WTC11 (cell line): ENCODE measurements around the genes NCR3LG1 and MRGPRX2.

DNA sequence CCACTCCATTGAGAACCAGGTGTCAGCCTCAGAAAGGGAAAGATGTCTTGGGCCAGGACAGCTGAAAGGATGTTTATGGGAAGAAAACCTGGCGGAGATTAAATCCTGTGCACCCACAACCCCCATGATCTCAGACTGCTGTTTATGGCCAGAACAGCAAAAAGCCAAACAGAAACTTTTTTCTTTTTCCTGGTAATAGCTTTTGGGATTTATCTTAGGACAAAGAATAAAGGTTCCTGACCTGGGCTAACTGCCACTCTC lies 612.4 kb downstream of the INSC start:
- PRO-cap: no peak

DNA sequence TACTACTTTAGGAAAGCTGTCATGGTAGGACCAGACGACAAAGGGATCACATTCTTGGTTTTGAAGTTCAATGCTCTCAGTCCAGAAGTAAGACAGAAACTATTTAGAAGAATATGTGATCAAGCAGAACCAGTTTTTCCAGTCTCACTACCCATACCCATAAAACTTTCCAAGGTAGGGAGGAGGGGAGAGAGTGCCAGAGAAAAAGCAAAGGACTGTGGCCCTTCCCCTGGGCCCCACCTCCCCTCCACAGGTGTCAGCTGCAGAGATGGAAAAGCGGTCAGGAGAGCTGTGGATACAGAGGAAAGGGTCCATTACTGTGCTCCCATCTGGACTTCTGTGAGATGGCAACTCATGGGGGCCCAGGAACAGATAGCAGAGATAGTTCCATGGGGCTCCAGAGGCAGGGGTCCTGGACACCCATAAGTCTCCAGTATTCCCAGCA lies 587.1 kb downstream of the SOX6 start:
- PRO-cap: no peak

DNA sequence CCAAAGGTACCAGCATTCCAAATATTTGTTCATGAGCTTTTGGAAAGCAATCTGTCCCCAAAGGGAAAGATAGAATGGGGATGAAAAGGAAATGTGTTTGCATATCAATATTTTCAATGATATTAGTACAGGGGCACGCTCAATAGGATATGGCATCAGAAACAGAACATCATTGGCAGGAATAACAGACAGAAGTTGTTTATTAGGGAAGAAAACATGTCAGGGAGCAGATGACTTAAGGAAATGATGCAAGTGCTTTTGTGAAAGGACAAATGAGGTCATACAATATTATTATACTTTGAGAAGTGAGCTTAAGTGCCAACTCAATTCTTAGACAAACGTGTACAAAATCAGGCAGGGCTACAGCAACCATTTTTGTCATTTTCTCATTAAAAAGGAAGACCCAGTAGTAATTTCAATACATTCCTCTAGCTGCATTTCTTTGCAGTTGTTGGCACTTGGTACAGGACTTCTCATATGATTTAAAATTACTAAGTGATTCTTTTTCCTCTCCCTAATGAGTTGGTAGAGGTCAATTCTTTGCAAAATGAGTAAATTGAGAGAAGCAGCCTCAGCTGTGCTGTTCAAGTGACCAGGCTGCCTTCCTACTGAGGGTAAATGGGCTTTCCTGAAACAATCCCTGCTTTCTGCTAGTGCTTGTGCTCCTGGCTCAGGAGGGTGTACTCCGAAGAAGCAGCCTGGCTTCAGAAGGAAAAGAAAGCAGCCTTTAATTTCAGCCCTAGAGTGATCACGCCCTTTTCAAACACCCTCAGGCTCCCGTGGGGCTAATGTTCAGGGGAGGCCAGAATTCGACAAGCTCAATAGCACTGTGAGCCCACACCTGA lies 388.2 kb downstream of the SOX6 start:
- PRO-cap: no peak

DNA sequence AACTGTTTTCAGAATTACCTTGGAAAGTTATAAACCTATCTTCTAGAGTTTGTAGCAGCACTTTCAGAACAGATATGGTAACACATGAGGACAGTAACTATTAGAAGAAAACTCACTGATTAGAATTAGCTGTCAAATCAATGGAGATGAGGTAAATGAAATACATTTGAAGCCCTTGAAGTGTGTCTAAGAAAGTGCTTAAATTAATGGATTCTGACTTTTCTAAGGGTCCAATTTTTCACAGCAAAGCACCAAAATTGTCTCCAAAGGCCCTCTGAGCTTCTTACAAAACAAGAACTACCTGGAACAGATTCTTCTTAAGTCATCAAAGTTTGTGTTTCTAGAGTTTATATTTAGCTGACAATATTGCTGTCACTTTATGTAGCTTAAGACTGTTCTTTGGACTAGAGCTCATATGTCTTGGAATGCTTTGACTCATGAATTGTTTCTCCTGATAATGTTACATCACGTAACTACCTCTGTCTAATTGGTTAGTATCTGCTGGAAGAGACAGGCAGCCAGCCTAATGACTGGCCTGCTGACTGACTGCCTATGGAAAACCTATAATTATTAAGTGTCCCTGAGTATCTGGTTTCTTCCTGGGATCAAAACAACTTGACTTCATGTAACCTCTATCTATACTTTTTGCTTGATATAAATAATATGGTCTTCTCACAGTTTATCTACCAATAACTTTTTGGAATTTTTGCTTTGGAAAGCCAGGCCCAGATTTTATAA lies 9.5 kb downstream of the SOX6 start:
- PRO-cap: no peak

GRCh38 chr11:16655390-16655719 lies 83.1 kb upstream of the C11orf58 start:
- PRO-cap: no peak

DNA sequence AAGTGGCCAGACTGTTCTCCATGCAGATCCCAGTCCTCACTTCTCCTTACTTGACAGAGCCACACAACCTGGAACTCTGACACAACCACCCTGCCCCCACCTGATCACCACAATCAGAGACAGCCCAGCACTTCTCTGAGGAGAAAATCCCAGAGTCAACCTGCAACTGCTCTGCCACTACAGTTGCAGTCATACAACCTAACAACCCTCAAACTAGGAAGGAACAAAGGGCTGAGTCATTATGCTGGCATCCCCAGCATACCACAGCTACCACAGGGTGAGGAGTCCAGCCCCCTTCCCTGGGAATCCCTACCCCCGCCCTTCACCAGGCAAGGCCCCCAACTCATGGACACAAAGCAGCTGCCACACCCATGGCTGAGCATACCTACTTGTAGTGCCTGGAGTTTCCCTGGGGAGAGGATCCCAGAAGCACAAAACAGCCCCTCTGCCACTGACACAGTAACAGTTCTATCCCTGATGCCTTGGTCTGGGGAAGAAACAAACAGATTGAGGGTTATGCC lies 68.6 kb upstream of the C11orf58 start:
- PRO-cap: no peak

DNA sequence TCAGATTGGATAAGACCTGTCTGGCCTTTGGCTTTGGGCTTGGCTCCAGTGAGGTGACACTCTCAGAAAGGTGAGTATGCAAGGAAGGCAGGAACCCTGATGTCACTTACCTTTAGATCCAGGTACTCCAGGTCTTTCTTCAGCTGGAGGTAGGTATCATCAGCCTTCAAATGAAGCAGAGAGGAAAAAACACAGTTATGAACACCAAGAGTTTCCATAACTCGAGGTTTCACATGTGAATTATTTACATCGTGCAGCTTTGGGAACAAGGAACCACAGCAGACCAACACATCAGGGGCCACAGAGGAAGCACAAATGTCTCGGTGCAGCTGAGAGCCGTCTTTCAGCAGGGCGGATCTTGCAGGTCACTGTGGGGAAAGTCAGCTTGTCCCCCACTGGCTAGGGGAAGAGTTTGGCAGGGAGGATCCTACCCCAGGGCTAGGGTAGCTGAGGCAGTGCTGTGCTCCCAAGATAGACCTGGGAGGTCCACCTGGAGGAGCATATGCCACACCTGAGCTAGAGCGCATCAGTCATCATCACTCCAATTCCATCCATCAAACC lies 74.6 kb downstream of the C11orf58 start:
- PRO-cap: no peak

GRCh38 chr11:17185824-17186624 lies 21.8 kb downstream of the PIK3C2A start:
- PRO-cap: no peak

GRCh38 chr11:17351520-17352203 lies at the start of gene NCR3LG1:
Gene NCR3LG1, plus strand, starts transcription at chr11:17351800.
- PRO-cap: unidirectional peak, plus-strand start at chr11:17351802

- PRO-cap: no peak
Measured at GRCh38 chr11:17386350-17387132, 1.9 kb downstream of the KCNJ11 start.

DNA sequence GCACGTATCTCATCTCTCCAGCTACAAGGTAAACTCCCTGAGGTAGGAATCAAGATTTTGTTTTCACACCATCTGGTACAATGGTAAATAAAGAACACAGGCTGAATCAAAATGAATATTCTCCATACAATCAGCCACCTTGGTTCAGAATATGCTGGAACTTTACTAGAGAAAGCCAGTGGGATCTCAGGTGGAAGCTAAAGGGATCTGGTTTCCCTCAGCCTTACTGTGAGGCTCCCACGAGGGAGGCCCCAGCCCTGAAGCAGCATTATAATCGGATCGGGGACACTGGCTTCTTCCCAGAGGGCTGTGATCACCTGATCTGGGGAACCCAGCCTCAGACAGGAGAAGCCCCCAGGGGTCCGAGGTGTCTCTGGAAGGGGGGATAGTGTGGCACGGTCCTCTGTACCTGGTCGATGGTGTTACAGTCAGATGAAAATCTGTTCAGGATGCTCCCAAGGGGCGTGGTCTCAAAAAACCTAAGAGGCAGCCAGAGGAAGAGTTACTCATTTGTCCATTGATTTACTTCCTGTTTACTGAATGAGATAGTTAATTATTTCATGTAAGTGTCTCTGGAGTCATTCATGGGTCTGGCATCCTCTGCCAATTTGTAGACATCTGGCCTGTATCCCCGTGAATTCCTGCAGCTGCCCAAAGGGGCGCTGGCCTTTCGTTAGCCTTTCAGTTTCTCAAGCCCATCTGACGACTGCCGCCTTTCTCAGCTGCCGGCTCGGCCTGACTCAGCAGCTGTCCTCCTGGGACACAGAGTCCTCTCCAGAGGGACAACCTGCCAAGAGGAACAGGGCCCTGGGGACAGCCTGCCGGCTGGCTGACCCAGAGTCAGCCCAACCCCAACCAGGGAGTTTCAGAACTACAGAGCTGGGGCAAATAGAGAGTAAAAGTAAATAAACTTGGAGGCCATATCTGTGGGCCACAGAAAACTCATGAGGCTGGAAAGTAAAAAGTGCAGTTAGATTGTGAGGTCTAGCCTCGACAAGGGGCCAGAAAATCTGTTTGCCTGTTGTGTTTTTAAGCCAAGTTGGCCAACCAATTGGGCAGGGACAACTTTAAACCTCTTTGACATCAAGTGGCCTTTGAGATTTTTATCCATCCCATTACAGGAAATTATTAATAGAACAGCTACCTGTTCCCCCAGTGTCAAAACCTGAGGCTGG lies 17.0 kb upstream of the KCNJ11 start:
- PRO-cap: no peak

DNA sequence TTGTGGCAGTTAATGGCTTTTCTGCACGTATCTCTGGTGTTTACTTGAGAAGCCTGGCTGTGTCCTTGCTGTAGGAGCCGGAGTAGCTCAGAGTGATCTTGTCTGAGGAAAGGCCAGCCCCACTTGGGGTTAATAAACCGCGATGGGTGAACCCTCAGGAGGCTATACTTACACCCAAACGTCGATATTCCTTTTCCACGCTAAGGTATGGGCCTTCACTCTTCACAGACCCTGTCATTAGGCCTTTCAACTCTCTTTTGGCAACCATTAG lies 2.0 kb downstream of the LDHA start:
- PRO-cap: no peak

- PRO-cap: bidirectional peak, plus-strand start at chr11:18588415, minus-strand start at chr11:18588149
Measured at GRCh38 chr11:18588215-18588587, 333 bp downstream of the UEVLD start.

DNA sequence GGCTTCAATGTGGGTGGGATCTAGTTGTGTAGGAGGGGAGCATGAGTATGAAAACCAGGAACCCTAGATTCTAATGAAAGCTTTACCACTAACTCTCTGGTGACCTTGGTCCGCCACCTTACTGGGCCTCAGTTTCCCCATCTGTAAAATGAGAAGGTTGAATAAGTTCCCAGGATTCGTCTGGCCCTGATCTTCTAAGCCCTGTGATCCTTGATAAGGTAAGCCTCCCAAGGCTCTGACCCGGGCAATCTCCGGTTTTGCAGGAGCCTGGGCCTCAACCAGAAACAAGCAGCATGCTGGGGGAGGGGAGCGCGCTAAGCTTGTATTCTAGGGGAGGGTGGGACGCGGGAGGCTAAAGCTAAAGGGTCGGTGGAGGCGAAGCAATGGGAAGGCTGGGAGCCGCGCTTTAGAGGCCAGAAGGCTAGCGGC lies 868 bp downstream of the PTPN5 start:
- PRO-cap: unidirectional peak, plus-strand start at position 361 of the sequence

DNA sequence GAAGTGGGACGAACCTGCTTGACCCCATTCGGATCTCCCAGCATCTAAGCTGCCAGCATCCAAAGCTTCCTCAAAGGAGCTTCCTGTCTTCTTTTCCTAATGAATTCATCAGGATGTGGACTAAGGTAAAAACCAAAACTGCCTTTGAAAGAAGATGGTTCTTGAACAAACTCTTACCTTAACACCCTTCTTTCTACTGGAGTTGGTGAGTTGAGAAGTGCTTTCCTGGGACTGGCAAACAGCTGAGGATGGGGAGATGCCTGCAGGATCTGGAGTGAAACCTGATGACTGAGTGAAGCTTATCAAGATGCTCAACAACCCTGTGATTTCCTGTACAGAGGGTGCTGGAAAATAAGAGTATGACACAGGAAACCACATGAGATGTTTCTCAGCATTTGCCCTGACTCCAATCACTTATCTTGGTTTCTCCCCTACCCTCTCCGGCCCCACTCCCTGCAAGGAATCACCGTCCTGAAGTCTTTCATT lies at the start of gene MRGPRX2:
Gene MRGPRX2 (minus strand): TSS at position 276 of the 486 bp plus-strand sequence.
- PRO-cap: no peak

GRCh38 chr11:19510199-19510834 lies 202.3 kb upstream of the NAV2 start:
- PRO-cap: no peak

DNA sequence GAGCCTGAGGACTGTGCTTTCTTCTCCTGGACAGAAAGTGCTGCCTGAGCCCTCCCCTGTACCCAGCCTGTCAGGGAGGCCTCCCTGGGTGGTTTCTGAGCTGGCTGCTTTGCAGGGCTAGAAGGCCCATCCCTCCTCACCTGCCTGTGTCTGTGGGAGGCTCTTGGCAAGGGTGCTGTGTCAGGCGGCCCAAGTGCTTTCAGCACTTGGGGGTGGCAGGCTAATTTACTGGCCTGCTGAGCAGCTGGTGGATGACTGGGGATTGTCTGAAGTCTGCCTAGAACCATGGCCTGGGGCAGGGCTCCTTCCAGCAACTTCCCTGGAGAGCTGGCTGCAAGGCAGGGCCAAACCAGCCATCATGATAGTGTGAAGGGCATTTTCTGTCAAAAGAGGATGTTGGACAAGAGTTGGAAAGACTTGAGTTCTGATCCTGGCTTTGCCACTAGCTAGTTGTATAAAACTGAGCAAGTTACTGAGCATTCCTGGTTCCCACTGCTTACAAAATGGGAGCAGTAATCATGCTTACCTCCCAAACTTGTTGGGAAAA lies 138.9 kb upstream of the NAV2 start:
- PRO-cap: no peak

DNA sequence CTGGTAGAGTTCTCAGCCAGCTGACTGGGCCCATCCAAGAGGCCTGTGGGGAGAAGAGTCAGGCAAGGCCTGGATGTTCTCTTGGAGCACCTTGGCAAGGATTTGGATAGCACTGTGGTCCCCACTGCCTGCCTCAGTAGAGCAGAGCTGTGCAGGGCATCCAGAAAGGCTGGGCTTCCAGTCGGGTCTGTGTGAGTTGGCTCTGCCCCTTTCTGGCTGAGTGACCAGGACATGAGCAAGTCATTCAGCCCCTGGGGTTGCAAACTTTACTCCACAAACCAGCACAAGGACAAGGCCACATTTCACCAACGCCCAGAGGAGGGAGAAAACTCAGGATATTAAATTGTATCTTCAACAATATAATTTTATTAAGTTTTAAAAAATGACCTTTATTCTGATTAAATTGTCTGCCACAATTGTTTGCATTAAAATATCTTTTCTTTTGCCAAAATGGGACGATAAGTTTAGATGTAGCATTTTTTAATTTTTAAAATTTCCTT lies 29.1 kb upstream of the NAV2 start:
- PRO-cap: no peak

GRCh38 chr11:19698362-19698705 lies 14.3 kb upstream of the NAV2 start:
- PRO-cap: no peak

DNA sequence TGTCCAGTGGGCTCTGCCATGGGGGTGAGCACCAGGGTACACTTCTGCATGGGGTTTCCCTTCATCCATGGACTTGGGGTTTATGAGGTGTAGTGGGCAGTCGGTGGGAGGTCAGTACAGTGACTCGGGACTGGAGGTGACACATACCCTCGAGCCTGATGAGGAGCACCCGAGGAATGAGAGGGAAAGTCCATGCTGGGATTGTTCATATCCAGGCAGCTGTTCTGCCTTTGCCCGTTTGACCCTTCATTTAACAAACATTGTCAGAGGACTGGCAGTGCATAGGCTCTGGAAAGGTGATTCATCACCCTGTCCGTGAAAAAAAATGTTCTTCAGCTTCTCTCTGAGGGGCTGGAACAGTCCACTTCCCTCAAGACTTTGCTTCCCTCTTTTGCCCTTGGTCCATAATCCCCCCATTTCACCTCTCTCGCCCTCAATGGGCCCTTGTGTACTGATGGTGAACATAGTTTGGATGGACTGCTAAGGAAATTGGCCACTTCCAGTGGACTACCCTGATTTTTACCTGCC lies 2.8 kb downstream of the NAV2 start:
- PRO-cap: no peak